Heart left ventricle (tissue), 7 donors: Measurements from ENCODE around the gene TRIM49D2.

DNA sequence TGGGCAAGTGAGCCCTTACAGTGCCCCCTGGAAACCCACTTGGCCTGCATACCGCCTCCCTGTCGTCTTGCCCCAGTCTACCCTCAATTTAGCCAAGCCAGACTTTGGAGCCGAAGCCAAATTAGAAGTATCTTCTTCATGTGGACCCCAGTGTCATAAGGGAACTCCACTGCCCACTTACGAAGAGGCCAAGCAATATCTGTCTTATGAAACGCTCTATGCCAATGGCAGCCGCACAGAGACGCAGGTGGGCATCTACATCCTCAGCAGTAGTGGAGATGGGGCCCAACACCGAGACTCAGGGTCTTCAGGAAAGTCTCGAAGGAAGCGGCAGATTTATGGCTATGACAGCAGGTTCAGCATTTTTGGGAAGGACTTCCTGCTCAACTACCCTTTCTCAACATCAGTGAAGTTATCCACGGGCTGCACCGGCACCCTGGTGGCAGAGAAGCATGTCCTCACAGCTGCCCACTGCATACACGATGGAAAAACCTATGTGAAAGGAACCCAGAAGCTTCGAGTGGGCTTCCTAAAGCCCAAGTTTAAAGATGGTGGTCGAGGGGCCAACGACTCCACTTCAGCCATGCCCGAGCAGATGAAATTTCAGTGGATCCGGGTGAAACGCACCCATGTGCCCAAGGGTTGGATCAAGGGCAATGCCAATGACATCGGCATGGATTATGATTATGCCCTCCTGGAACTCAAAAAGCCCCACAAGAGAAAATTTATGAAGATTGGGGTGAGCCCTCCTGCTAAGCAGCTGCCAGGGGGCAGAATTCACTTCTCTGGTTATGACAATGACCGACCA, 7.6 kb downstream of the PRSS23 start:
- PRO-cap, 6 experiments: no peak in any of the 6 experiments
- RAMPAGE, long total RNA, 2 experiments: no peak in any of the 2 experiments
- RRBS: no CpG with 5 or more reads among the region's 21 CpGs

DNA sequence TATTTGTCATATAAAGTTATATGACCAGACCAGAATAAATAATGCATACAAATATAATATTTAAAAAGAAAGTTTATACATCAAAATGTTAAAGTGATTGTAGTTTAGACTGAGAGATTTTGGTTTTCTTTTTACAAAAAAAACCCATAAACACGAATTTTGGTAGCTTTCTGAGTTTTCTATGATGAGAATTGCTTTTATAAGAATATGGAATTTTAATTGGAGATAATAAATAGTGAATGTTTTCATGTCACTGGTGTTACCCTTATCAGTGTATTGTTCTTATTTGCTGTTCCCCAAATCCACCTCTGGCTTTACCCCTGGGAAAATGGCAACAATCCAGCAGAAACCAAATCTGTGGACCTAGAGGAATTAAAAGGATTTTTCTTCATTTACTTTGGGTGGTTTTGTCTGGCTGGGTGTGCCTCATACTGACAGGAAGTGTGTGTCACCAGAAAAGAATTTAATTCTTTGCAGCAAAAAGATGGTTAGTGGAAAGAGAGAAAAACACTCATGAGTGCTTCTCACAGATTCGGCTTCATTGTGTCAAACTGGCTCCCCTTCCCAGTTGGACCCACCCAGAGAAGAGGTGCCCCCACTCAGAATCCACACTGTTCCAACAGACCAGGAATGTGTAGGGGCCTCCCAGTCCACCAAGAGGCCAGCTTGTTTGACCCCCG, 39.0 kb downstream of the FZD4 start:
- PRO-cap, 6 experiments: peak in 2 of 6 experiments; most common plus-strand start position 491 of the sequence (in 1); most common minus-strand start position 366 of the sequence (in 1)
- RAMPAGE, long total RNA, 2 experiments: no peak in any of the 2 experiments
- RRBS: no CpG with 5 or more reads among the region's 3 CpGs

- PRO-cap, 6 experiments: peak in 1 of 6 experiments; most common minus-strand start chr11:86940631 (in 1)
- RAMPAGE, long total RNA, 2 experiments: no peak in any of the 2 experiments
- RRBS: no CpG with 5 or more reads among the region's 6 CpGs
These were observed 14.6 kb downstream of the FZD4 start for GRCh38 chr11:86940500-86941047.

DNA sequence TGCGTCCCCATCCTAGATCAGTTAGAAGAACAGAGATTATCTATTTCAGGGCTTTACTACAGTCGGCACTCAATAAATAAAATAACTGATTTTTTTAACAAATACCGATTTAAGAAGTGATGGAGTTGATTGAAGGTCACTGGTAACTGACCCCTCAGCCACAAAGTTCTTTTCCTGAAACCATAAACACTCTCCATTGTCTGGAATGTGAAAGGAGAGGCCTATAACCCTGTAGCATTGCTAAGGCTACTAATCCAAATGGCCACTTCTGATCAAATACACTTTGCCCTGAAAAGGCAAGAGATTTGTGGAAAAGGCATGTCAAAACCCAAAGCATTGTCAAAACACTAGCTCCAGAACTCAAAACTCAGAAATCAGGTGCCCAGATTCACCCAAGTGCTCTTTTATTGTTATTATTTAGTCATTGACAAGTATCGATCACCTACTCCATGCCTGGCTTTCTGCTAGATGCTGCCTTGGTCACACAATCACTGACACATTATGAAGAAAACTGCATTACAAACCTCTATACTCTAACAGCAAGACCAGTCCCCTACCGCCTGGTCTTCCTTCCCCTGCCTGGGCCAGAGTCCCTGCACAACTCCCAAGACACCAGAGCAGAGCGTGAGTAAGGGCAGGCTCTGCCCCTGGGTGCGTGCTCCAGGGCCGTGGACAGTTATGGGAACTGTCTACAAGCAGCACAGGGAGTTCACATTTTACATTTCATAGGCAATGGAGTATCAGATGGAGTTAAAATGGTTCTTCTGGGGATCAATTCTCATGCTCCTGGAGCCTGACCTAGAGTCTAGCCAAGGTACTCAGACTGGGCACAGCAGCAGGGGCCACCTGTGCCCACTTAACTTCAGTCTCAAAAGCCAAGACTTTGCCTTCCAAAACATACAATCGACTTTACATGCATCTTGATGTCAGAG, 6.6 kb downstream of the FZD4 start:
- PRO-cap, 6 experiments: peak in 4 of 6 experiments; most common plus-strand start position 615 of the sequence (in 3); most common minus-strand start position 606 of the sequence (in 2)
- RAMPAGE, long total RNA, 2 experiments: no peak in any of the 2 experiments
- RRBS: no CpG with 5 or more reads among the region's 9 CpGs

- PRO-cap, 6 experiments: peak in 1 of 6 experiments; most common minus-strand start chr11:87369118 (in 1)
- RAMPAGE, long total RNA, 2 experiments: no peak in any of the 2 experiments
- RRBS: no CpG with 5 or more reads among the region's 5 CpGs
These were observed 331.2 kb downstream of the TMEM135 start for GRCh38 chr11:87368813-87369363.

DNA sequence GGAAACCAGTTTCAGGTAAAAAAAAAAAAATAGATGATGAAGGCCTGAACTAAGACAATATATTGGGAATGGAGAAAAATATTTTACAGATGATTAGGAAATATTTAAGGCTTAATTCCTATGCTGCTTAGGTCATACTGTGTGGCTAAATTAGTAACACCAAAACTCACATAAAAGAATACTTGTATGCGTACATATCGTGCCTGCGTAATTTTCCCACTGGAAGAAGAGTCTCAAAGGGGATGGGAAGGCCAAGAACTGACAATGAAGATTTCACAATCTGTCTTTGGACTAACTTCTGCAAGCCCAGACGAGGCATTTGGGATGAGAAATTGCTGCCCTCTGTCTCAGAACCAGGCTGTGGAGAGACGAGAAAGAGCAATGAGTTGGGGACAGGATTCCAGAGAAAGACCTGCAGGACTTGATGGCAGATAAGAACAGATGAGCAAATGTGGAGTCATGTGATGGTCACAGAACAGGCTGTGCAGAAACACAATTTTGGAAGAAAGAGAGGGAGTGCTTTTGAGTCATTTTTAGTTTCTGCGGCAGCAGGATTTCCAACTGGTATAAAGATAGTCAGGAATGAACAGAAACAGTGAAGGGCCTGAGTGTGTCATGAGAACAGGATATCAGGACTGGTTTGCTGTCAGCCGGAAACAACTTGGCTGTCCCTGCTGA, 82.6 kb upstream of the CTSC start:
- PRO-cap, 6 experiments: peak in 1 of 6 experiments; most common plus-strand start position 319 of the sequence (in 1)
- RAMPAGE, long total RNA, 2 experiments: no peak in any of the 2 experiments
- RRBS: no CpG with 5 or more reads among the region's 7 CpGs

GRCh38 chr11:89923707-89924163, at the start of gene TRIM49D2:
TRIM49D2 (plus strand) TSS chr11:89924064.
- PRO-cap, 6 experiments: no peak in any of the 6 experiments
- RAMPAGE, long total RNA, 2 experiments: no peak in any of the 2 experiments
- RRBS: no CpG with 5 or more reads among the region's 6 CpGs

DNA sequence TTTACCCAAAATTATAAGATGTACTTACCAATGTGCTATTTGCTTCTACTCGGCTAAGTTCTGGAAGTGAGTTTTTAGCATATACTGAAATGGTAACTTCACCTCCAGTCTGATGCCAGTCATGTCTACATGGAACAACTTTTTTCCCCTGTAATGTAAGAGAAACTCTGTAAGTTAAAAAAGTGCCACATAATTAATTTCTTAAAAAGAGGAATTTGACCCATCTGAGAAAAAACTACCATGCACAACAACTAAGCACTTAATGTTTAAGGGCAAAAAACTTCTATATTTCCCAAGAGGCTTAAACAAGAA, 19.6 kb downstream of the CHORDC1 start:
- PRO-cap, 6 experiments: no peak in any of the 6 experiments
- RAMPAGE, long total RNA, 2 experiments: no peak in any of the 2 experiments
- RRBS: no CpG with 5 or more reads among the region's 1 CpG

DNA sequence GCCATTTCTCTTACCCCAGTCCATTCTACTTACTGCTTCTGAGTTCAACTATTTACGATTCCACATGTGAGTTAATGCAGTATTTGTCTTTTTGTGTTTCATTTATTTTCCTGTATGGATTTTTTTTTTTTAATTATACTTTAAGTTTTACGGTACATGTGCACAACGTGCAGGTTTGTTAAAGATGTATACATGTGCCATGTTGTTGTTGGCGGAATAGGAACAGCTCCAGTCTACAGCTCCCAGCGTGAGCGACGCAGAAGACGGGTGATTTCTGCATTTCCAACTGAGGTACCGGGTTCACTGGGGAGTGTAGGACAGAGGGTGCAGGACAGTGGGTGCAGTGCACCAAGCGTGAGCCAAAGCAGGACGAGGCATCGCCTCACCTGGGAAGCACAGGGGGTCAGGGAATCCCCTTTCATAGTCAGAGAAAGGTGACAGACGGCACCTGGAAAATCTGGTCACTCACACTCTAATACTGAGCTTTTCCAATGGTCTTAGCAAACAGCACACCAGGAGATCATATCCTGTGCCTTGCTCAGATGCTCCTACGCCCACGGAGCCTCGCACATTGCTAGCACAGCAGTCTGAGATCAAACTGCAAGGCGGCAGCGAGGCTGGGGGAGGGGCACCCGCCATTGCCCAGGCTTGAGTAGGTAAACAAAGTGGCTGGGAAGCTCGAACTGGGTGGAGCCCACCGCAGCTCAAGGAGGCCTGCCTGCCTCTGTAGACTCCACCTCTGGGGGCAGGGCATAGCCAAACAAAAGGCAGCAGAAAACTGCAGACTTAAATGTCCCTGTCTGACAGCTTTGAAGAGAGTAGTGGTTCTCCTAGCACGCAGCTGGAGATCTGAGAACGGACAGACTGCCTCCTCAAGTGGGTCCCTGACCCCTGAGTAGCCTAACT, 17.3 kb upstream of the CHORDC1 start:
- PRO-cap, 6 experiments: no peak in any of the 6 experiments
- RAMPAGE, long total RNA, 2 experiments: no peak in any of the 2 experiments
- RRBS: no CpG with 5 or more reads among the region's 23 CpGs

DNA sequence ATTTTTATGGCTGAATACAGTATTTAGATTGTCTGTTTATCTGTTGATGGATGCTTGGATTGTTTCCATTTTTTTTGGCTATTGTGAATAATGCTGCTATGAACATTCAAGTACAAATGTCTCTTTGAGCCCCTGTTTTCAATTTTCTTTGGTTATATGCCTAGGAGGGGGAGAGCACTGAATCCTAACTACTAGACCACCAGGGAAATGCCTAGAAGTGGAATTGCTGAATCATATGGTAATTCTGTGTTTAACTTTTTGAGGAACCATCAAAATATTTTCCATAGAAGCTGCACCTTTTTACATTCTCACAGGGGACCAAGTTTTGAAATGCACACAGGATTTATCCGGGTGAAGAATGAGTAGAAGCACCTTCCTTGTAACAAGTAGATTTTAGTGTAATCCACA, 139.4 kb upstream of the FAT3 start:
- PRO-cap, 6 experiments: no peak in any of the 6 experiments
- RAMPAGE, long total RNA, 2 experiments: no peak in any of the 2 experiments
- RRBS: no CpG with 5 or more reads among the region's 1 CpG

DNA sequence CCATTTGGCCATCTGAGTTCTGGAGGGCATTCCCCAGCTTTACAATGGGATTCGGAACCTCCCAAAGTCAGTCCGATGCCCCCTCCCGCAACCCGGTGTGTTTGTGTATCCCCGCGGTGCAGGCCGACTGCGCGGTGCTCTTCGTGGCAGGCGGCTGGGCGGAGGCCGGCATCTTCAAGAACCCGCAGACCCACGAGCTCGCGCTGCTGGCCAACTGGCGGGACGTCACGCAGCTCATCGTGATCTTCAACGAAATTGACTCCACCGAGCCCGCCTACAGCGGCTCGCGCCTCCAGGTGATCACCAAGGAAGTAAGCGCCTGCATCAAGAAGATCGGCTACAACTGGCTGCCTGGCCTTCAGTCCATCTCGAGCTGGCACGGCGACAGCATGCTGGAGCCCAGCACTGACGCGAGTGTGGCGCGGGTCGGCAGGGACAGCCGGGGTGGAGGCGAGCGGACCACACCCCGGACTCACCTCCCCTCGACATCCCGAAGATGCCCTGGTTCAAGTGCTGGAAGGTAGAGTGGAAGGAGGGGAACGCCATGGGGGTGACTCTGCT, 53.9 kb upstream of the MTNR1B start:
- PRO-cap, 6 experiments: no peak in any of the 6 experiments
- RAMPAGE, long total RNA, 2 experiments: no peak in any of the 2 experiments
- RRBS: 100% methylated on average over 5 of the region's 44 CpGs

GRCh38 chr11:93116224-93117350, 81.2 kb downstream of the SLC36A4 start:
- PRO-cap, 6 experiments: no peak in any of the 6 experiments
- RAMPAGE, long total RNA, 2 experiments: no peak in any of the 2 experiments
- RRBS: no CpG with 5 or more reads among the region's 5 CpGs

- PRO-cap, 6 experiments: no peak in any of the 6 experiments
- RAMPAGE, long total RNA, 2 experiments: no peak in any of the 2 experiments
- RRBS: no CpG with 5 or more reads among the region's 2 CpGs
These were observed 2.2 kb downstream of the SLC36A4 start for GRCh38 chr11:93195639-93195978.

- PRO-cap, 6 experiments: no peak in any of the 6 experiments
- RAMPAGE, long total RNA, 2 experiments: no peak in any of the 2 experiments
- RRBS: no CpG with 5 or more reads among the region's 4 CpGs
These were observed 18.8 kb upstream of the SLC36A4 start for GRCh38 chr11:93216582-93216923.

GRCh38 chr11:93479188-93479559, 64.0 kb downstream of the SMCO4 start:
- PRO-cap, 6 experiments: no peak in any of the 6 experiments
- RAMPAGE, long total RNA, 2 experiments: no peak in any of the 2 experiments
- RRBS: no CpG with 5 or more reads among the region's 4 CpGs

- PRO-cap, 6 experiments: no peak in any of the 6 experiments
- RAMPAGE, long total RNA, 2 experiments: no peak in any of the 2 experiments
- RRBS: no CpG with 5 or more reads among the region's 8 CpGs
These were observed 24.3 kb upstream of the SMCO4 start for GRCh38 chr11:93567350-93568018.

DNA sequence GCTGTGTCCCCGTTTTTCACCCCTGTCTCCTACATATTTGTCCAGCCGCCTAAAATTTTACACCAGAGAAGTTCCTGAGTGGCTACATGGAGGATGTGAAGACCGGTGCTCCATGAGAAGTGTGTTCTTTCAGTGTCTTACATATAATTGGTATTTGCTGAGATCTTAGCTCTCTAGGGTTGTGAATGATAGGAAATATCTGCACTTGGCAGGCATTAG, 1.1 kb downstream of the PANX1 start:
- PRO-cap, 6 experiments: no peak in any of the 6 experiments
- RAMPAGE, long total RNA, 2 experiments: no peak in any of the 2 experiments
- RRBS: no CpG with 5 or more reads among the region's 3 CpGs

- PRO-cap, 6 experiments: no peak in any of the 6 experiments
- RAMPAGE, long total RNA, 2 experiments: no peak in any of the 2 experiments
- RRBS: no CpG with 5 or more reads among the region's 12 CpGs
These were observed 7.3 kb downstream of the PIWIL4 start for GRCh38 chr11:94574518-94574862.

- PRO-cap, 6 experiments: no peak in any of the 6 experiments
- RAMPAGE, long total RNA, 2 experiments: no peak in any of the 2 experiments
- RRBS: no CpG with 5 or more reads among the region's 1 CpG
These were observed 24.6 kb downstream of the PIWIL4 start for GRCh38 chr11:94591756-94592086.

DNA sequence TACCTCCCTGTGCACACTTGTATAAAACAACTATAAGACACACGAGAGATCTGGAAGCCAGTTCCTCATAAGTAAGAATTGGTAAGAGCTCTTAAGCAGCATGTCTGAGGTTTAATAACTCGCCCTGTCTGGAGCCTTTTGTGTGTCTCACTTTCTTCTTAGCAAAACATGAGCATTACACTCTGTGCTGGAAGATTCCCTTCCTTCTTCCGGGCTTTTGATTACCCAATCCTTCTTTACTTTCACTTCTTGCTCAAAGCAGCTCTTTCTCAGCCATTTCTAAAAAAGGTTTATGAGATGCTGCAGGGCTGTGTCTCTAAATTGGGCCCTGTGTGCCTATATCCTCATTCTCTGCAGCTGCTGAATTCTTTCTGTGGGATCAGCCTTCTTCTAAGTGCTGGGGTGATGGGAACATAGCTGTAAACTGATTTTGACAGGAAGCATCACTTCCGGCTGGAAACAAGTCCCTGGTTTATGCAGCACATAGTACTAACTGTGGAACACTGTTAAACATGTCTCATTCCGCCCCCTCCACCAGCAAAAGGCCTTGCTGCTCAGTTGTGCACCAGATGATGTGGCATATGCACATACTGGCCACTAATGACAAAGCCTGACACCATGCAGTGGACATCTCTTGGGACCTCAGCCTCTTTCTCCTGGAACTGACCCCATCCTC, 71.8 kb downstream of the PIWIL4 start:
- PRO-cap, 6 experiments: peak in 1 of 6 experiments; most common plus-strand start position 277 of the sequence (in 1); most common minus-strand start position 195 of the sequence (in 1)
- RAMPAGE, long total RNA, 2 experiments: no peak in any of the 2 experiments
- RRBS: no CpG with 5 or more reads among the region's 5 CpGs